Kidney epithelial cell (primary cell): ENCODE measurements around a stretch of chr10.

GRCh38 chr10:89001081-89002335 is 10.9 kb downstream of the FAS start:
- RAMPAGE, long total RNA = no peak
- RRBS = no CpG with 5 or more reads among the region's 10 CpGs

DNA sequence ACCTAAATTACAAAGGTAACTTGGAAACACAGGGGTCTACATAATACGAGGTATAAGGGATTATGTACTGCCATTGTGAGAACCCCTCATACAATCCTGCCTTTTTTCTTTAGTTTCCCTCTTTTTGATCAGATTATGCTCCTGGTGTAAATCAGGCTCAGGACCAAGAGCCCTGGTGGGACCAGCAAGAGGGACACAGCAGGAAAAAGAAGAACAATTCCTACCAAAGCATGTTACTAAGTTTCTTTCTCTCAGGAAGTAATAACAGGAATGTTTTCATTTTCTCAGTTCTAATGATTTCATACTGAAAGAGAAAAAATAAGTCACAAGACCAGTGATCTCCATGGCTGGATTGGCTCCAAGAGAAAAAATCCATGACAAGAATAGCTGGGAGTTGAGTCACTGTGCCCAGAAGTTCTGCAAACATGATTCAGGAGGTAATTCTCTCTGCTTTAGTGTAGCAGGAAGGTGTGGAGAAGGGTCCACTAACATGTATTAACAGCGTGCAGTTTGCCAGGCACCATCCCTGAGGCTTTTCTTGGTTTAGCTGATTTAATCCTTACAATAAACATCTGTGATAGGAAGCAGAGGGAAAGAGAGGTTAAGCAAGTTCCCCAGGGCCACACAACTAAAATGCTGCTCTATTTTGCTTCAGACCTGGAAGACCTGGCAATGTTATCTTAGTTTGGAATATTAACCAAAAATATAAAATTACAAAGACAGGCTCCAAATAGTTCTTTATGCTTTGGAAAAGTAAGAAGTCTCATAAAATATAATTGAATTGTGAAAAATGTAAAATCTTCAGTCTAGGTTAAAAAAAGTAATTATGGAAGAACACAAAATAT is 23.7 kb upstream of the IFIT2 start:
- RAMPAGE, long total RNA = no peak
- RRBS = no CpG with 5 or more reads among the region's 2 CpGs

- RAMPAGE, long total RNA = no peak
- RRBS = no CpG with 5 or more reads among the region's 10 CpGs
Measured at GRCh38 chr10:89351884-89352633, 24.3 kb downstream of the IFIT3 start.

GRCh38 chr10:89478474-89479166 is 56.8 kb downstream of the SLC16A12 start:
- RAMPAGE, long total RNA = no peak
- RRBS = no CpG with 5 or more reads among the region's 4 CpGs

DNA sequence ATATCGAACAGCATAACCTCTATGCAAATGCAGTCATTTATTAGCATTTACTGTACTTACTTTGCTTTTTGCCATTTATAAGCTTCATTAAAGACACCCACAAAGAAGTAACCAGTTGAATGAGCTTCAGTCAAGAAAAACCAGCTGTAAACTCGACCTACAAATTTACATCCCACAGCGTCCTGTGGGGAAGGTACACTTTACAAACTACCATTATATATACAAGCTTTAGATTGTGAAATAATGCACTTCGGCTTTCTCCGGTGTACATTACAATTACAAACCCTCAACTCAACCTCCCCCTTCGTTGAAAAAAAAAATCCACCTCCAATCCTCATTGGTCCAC is 1.4 kb downstream of the PANK1 start:
- RAMPAGE, long total RNA = no peak
- RRBS = 5% methylated on average over 1 of the region's 6 CpGs

- RAMPAGE, long total RNA = no peak
- RRBS = no CpG with 5 or more reads among the region's 21 CpGs
Measured at GRCh38 chr10:89645420-89646322, 629 bp upstream of the PANK1 start.

DNA sequence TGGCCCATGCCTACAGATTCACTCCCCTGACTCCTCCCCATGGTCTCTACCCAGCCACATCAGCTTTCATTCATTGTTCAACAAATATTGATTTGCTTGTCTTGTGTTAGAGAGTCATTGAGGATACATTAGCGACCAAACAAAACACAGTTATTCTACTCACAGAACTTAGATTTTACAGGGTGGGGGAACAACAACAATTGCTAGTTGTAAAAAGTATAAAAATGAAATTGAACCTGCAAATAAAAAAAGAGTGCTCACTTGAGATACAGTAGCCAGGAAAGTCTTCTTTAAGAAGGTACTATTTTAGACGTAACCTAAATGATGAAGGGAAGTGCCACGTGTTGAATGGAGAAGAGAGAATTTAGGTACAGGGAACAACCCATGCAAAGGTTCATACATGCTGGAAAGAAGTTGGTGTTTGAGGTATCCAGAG is 1.6 kb upstream of the KIF20B start:
- RAMPAGE, long total RNA = no peak
- RRBS = no CpG with 5 or more reads among the region's 3 CpGs

- RAMPAGE, long total RNA = no peak
- RRBS = no CpG with 5 or more reads among the region's 7 CpGs
Measured at GRCh38 chr10:89702037-89702455, 656 bp downstream of the KIF20B start.

- RAMPAGE, long total RNA = no peak
- RRBS = no CpG with 5 or more reads among the region's 1 CpG
Measured at GRCh38 chr10:89738225-89738623, 36.8 kb downstream of the KIF20B start.

DNA sequence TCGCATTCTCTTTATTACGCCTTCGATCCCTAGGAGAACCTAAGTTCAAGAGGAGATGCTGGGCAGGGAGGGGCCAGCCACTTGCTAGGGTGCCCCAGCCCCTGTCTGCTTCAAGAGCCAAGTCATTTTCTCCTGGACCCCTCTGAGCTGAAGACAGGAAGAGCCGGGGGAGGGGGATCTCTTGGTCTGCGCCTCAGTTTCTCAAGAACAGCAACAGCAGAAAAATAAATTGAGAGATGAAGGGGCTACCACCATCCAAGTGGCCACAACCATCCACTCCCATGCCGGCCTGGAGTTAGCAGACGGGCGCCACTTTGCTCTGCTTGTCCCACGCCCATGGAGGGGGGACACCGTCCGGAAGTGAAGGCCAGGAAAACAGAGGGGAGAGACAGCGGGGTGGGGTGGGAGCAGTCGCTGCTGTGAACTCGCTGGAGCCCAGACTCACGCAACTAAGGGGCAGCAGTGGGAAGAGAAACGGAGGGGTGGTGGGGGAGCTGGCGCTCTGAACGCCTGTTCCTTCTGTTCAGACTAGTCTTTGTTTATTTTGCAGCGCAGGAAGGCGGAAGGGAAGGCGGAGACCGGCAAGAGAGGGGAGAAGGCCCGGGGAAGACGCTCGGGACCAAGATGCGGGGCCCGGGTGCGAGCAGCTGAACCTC is 135.4 kb downstream of the KIF20B start:
- RAMPAGE, long total RNA = no peak
- RRBS = 50% methylated on average over 8 of the region's 28 CpGs

DNA sequence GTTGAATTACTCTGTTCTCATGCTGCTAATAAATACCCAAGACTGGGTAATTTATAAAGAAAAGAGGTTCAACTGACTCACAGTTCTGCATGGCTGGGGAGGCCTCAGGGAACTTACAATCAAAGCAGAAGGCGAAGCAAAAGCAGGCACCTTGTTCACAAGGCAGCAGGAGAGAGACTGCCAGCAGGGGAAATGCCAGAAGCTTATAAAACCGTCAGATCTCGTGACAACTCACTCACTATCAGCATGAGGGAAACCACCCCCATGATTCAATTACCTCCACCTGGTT is 191.6 kb downstream of the HTR7 start:
- RAMPAGE, long total RNA = no peak
- RRBS = no CpG with 5 or more reads among the region's 3 CpGs

DNA sequence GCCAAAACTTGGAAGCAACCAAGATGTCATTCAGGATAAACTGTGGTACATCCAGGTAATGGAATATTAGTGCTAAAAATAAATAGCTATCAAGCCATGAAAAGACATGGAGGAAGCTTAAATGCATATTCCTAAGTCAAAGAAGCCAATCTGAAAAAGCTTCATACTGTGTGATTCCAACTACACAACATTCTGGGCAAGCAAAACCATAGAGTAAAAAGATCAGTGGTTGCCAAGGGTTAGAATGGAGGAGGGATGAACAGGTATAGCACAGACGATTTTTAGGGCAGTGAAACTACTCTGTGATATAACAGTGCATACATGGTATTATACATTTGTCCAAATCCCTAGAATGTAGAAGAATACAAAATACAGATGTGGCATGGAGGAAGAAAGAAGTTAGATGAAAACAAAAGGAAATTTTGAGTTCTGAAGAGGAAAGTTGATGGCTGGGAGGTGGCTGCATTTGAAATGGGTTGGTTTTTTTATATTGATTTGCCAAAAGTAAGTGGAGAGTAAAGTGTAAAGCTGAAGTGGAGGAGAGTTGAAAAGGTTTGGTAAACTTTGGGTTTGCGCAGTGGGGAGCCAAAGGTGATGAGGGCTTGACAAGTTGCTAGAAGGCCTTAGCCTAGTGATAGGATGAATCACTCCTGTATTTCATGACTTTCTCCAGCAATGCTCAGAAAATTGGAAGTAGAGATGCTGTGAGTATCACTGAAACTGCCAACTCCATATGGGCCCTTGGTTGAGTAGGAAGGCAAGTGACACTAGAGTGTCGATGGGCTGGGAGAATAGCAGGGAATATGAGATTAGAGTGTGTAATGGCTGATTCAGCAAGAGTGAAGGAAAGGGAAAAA is 49.4 kb upstream of the PCGF5 start:
- RAMPAGE, long total RNA = no peak
- RRBS = no CpG with 5 or more reads among the region's 3 CpGs

DNA sequence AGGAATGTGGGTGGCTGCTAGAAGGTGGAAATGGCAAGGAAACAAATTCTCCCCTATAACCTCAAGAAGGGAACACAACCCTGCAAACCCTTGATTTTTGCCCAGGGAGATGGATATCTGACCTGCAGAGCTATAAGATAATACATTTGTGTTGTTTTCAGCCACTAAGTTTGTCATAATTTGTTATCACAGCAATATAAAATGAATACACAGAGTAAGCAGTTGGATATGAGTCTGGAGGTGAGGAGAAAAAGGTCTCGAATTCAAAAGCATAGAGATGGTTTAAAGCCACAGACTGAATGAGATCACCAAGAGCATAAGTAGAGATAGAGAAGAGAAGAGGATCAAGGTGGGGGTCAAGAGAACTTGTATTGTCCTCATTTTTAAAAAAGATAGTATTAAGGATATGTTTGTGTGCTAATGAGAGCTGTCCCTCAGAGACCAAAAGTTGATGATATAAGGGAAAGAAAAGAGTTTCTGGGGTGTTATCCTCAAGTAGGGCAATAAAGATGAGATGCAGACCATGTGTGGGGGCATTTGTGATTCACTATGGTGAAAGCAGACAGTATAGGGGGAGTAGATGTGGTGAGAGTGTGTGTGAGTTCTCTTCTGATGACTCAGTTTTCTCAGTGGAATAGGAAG is 25.9 kb upstream of the PCGF5 start:
- RAMPAGE, long total RNA = no peak
- RRBS = no CpG with 5 or more reads among the region's 1 CpG

DNA sequence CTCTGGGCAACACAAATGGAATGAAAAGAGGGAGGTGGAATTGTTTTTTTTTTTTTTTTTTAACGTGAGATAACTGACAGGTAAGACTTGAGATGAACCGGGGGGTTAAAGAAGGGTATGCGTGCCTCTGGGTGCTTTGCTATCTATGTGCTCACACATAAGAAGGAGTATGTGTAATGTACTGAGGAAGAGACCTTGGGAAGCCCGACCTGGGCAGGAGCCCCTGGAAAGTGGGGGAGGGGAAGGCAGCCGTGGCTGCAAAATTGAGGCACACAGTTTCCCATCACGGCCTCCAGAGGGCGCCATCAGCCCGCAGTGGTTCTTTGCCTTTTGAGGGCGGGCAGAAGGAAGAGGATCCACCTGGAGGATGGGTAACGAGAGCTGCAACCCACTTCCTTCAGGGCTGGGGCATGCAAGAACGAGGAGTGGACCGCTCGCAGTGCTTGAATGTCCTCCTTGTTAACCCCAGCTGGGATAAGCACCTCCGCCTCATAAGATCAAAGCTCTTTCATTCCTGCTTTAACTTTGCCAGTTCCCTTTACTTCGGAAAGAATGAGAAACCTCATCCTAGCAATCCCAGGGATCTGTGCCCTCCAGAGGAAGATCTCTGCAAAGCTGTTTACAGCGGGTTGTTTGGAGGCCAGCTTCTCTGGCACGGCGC is 77.8 kb downstream of the PCGF5 start:
- RAMPAGE, long total RNA = no peak
- RRBS = no CpG with 5 or more reads among the region's 18 CpGs

- RAMPAGE, long total RNA = no peak
- RRBS = no CpG with 5 or more reads among the region's 7 CpGs
Measured at GRCh38 chr10:91410935-91411134, 691 bp downstream of the HECTD2 start.

- RAMPAGE, long total RNA = no peak
- RRBS = no CpG with 5 or more reads among the region's 5 CpGs
Measured at GRCh38 chr10:91552211-91552705, 80.6 kb downstream of the PPP1R3C start.

DNA sequence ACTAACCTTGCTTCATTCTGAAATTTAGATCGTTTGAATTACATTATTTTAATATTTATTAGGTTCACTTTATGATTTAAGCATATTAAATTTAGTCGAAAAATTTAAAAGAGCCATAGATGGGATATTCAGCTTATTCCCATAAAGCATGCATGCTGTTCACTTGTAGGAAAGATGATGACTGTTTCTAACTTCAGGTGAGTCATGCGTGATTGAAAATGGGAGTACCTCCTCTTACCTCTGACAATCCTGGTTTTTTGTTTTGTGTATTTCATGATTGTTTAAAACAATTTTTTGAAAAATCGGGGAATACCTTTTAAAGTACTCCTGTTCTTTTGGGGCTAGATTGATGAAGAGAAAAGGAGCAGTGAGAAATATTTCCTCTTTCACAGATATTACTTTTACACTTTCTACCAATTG is 1.4 kb downstream of the TNKS2 start:
- RAMPAGE, long total RNA = no peak
- RRBS = no CpG with 5 or more reads among the region's 4 CpGs

DNA sequence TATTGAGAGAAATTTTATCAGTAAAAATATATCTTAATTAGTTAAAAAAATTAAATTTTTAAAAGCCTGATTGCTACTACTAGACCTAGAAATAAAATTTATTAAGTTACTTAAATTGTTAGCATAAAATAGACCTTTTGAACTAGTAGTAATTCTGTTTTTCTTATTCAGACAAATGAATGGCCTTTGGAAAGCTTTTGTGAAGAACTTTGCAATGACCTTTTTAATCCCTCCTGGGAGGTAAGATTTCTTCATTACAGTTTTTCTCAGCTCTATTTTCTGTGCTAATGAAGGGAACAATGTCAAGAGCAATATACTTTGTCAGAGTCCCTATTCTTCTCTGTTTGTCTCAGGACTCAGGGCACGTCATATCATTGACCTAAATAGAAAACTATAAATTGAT is 33.5 kb downstream of the BTAF1 start:
- RAMPAGE, long total RNA = no peak
- RRBS = no CpG with 5 or more reads among the region's 1 CpG

- RAMPAGE, long total RNA = no peak
- RRBS = no CpG with 5 or more reads among the region's 3 CpGs
Measured at GRCh38 chr10:92407809-92408154, 116.8 kb downstream of the MARCHF5 start.

DNA sequence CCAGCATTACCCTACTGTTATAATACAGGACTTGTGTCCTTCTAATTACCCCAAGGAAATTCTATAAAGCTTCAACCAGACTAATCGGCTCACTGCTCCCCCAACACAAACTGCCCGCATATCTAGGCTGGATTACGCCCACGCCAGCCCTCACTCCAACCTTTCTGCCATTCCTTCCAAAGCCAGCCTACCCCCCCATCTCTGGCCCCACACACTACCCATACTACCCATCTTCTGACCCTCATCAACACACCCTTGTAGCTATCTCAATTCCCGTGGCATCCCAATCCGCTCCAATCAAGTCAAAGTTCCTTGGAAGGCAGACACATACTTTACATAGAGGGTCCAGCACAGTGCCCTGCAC is 1.3 kb downstream of the IDE start:
- RAMPAGE, long total RNA = no peak
- RRBS = no CpG with 5 or more reads among the region's 6 CpGs